Camera-type eye (tissue), 1 donor: ENCODE measurements around the genes ARID3B, EDC3, LMAN1L, RPP25, MAN2C1 and IMP3.

DNA sequence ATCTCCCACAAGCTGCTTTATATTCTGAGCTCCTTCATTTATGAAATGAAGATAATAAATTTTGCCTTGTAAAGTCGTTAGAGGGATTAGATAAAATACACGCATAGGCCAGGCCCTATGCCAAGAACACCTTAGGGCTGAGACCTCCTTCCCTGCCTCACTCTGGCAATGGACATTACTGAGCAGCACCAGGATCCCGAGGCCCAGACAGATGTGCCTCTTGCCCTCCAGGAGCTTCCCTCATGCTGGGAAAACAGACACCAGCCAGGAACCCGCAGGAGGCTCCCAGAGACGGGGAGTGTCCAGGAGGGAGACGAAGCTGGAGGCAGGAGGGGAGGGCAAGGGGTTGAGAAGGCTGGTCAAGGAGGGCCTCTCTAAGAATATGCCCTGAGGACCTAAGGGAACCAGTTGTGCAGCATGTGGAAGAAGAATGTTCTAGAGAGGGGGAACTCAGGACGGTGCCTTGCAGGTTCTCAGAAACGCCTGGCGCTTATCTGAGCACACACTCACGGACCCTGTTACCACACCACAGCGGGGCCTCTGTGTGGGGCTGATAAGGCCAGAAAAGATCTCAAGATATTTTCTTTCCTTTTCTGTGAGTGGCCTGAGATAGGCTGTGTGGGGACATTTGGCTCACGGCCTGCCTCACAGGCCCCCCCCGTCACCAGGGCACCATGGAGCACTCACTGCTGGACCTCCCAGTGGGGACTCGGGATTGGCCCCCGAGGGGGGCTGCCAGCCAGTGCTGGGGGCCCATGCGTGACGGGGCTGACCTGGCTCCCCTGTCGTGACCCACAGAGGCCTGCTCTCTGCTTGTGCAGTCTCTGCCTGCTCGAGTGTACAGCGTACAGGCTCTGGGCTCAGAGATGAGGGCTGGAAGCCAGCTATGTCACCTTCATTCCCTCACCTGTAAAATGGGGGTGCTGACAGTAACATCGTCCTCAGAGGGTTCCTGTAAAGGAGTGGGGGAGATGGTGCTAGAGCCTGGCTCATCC is 22.0 kb upstream of the CYP11A1 start:
- RAMPAGE, long total RNA, result no peak

- RAMPAGE, long total RNA, result no peak
Observed at GRCh38 chr15:74423751-74424532, 9.8 kb downstream of the SEMA7A start.

- RAMPAGE, long total RNA, result no peak
Observed at GRCh38 chr15:74481415-74481783, 20.4 kb upstream of the UBL7 start.

DNA sequence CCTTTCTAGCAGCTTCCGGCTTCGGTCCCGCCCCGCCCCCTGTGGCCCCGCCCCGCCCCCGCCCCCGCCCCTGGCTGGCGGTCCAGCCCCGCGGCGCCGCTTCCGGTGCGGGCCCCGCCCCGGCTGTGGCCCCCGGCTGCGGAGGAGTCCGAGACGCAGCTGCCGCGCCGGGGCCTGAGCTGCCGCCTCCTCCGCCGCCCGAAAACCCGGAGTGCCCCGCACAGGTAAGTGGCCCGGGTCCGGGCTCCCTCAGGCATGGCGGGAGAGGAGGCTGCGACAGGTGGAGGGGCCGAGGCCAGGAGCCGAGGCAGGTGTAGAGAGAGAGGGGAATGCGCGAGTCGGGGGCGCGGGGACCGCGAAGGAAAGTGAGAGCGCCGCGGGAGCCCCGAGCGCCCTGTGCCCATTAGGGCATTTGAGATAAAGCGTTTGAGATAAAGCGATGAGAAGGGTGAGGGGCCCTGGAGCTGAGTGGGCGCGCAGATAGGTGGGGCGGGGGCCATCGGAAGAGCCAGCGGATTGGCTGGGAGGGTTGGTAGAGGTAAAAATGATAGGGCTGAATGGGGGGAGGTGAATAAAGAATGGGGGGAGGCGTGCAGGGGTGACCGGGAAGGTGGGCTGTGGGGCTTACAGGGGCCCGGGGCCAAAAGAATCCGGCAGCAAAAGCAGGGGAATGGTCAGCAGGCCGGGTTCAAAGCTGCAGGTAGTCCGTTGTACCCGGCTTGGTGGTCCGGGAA is at the start of gene ARID3B:
ARID3B (plus strand) TSS at position 114 of the 734 bp plus-strand sequence.
- RAMPAGE, long total RNA, result no peak

DNA sequence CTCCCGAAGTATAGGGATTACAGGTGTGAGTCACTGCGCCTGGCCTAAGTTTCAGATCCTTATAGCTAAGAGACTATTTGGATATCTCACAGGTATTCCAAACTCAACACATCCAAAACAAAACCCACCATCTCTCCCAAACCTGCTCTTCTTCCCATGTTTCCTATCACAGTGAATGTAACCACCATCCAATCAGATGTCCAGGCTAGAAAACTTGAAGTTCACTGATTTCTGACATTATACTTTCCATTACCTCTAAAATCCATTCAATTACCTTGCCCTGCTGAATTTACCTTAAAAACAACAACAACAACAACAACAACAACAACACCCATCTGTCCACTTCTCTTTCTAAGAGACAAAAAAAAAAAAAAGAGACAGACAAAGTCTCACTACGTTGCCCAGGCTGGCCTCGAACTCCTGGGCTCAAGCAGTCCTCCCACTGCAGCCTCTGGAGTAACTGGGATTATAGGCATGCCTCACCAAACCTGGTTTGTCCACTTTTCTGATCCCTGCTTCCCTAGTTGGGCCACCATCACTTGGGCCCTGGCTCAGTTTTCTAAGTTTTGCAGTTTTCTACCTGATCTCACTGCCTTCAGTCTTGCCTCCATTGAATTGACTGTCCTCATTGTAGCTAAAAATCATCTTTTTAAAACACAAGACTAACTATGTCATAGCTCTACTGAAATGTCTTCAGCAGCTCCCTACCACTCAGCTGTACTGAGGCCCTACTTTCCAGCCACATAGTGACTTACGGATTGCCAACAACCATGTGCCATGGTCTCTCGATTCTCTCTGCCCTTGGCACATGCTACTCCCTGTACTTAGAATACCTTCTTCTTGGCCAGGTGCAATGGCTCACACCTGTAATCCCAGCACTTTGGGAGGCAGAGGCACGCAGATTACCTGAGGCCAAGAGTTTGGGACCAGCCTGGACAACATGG is 23.2 kb downstream of the CLK3 start:
- RAMPAGE, long total RNA, result no peak

GRCh38 chr15:74695892-74696697 is at the start of gene EDC3:
Gene EDC3 (minus strand): TSS chr15:74696024.
- RAMPAGE, long total RNA, result no peak

- RAMPAGE, long total RNA, result no peak
Observed at GRCh38 chr15:74776870-74778050, 4.6 kb upstream of the CSK start.

GRCh38 chr15:74786752-74787462 is 5.0 kb downstream of the CSK start:
- RAMPAGE, long total RNA, result no peak

DNA sequence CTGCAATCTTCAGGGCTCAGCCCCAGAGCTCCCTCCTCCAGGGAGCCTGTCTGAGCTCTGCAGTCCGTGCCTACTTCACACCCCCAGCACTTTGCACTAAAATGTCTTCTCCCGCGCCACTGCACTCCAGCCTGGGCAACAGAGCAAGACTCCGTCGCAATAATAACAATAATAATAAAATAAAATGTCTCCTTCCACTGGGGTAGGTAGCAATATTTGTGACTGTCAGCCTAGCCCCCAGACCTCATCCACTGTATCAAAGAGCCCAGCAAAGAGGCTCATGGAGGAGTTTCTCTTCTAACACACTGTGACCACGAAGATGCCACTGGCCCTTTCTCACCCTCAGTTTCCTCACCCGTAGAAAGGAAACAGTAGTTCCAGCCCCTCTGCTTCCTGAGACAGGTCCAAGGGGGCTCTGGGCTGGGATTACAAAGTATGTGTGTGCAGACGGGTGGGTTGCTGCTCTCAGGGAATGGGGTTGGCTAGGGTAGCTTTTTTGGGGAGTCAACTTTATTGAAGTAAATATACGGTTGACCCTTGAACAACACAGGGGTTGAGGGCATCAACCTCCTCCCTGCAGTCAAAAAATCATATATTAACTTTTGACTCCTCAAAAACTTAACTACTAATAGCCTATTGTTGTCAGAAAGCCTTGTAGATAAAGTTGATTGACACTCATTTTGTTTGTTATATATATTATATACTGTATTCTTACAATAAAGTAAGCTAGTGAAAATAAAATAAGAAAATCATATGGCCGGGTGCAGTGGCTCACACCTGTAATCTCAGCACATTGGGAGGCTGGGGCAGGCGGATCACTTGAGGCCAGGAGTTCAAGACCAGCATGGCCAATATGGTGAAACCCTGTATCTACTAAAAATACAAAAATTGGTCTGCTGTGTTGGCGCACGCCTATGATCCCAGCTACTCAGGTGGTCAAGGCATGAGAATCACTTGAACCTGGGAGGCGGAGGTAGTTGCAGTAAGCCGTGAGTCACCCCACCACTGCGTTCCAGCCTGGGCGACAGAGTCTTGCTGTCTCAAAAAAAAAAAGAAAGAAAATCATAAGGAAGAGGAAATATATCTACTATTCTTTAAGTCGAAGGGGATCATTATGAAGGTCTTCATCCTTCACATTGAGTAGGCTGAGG is 13.7 kb downstream of the CSK start:
- RAMPAGE, long total RNA, result no peak

DNA sequence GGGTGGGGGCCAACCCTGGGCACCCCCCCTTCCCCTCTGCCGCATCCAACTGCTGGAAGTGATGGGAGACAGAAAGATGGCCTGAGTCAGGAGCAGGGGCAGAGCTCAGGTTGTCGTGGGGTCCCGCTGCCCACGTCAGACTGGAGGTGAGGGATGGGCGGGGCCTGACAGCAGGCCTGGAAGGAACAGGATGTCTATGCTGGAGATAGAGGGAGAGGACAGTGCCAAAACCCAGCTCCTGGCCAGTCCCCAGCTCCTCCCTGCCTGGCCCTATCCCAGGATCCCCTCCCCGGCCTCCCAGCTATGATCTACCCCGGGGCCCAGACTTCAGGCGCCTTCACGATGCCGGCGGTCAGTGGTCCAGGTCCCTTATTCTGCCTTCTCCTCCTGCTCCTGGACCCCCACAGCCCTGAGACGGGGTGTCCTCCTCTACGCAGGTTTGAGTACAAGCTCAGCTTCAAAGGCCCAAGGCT is at the start of gene LMAN1L:
LMAN1L (plus strand) TSS at position 323 of the 473 bp plus-strand sequence.
- RAMPAGE, long total RNA, result no peak

- RAMPAGE, long total RNA, result no peak
Observed at GRCh38 chr15:74857112-74857488, 14.1 kb upstream of the ULK3 start.

GRCh38 chr15:74956706-74957808 is at the start of gene RPP25:
Gene RPP25 (minus strand): TSS chr15:74956772.
- RAMPAGE, long total RNA, result no peak

GRCh38 chr15:75198503-75199054 is 3.1 kb upstream of the C15orf39 start:
- RAMPAGE, long total RNA, result no peak

DNA sequence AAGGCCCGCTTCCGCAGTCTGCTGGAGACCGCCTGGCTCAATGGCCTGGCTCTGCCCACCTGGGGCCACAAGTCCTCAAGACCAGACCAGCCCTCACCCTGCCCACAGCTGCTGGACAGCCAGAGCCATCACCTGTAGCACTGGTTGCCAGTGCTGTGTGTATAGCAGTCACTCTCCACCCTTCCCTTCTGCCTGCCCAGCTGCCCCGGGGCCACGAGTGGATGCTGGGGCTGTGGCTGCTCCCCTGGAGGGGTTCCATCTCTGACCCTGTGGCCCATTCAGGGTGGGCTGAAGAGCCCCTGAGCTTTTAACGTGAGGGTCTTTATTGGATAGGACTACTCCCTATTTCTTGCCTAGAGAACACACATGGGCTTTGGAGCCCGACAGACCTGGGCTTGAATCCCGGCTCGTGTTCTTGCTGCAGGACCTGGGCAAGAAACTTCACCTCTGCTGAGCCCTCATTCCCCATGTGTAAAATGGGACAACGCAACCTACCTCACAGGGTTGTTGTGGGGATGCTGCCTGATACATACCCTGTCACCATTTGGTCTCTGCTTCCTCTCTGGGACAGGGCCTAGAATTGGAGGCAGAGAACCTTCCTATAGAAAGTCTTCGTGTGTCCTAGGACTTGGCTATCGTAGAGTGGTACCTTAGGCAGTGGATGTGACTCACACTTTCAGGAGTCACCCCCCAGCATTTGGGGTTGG is 9.4 kb downstream of the C15orf39 start:
- RAMPAGE, long total RNA, result no peak

DNA sequence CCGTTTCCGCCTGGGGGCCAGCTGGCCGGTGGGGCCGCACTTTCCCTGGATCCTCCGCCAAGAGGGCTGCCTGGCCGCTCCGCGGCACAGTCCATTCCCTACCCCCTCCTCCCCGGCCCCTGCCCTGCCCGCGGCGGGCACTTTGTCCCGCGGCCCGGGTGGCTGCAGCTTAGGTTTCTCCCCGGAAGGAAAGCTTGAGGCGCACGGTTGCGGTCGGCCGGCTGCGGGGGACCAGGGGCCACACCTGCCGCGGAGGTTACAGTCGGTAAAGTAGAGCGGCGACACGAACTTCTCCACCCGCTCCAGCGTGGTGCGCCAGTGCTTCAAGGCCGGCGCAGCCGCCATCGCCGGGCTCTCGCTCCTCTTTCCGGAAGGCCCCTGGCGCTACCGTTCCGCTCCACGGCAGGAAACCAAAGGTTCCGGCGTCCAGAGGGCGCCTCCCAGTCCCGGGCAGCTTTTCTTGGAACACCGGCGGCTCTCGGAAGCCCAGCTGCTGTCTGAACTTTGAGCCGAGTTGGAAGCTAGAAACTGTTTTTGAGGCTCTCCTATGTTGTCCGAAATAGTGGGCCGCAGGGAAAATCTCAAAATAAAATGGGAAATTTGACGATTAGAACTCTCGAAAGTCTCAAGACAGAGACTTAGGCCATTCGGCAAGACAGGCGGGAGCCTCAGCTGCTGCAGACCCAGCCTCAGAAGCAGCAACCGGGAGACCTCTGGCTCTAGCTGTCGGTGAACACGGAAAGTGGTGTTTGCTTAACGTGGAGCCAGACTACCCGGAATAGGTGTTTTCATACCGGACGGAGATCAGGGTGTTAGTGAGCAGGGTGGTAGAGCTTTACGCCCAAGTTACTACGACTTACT is at the start of gene MAN2C1:
MAN2C1 (minus strand) TSS at position 369 of the 861 bp plus-strand sequence.
- RAMPAGE, long total RNA, result no peak

DNA sequence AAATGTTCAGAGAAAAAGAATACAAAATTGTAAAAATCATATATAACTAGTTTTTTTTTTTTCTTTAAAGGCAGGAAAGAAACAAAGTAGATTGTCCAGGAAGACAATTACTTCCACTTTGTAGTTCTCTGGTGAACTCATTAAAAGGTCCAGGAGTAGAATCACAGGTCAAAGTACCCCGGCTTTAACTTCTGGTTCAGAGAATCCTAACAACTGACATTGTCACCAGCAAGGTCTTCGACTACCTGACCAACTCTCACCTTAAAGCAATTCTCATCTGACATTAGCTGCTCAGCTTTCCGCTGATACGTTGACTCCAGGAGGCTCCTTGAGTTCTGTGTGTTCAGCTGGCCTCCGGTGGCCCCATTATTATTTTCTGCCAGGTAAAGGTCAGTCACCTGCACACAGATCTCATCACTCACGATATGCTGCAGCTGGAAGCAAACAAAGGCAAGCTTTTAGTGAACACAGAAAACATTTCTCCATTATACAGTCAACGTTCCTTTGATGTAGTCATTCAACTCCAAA is 15.7 kb upstream of the MAN2C1 start:
- RAMPAGE, long total RNA, result no peak

DNA sequence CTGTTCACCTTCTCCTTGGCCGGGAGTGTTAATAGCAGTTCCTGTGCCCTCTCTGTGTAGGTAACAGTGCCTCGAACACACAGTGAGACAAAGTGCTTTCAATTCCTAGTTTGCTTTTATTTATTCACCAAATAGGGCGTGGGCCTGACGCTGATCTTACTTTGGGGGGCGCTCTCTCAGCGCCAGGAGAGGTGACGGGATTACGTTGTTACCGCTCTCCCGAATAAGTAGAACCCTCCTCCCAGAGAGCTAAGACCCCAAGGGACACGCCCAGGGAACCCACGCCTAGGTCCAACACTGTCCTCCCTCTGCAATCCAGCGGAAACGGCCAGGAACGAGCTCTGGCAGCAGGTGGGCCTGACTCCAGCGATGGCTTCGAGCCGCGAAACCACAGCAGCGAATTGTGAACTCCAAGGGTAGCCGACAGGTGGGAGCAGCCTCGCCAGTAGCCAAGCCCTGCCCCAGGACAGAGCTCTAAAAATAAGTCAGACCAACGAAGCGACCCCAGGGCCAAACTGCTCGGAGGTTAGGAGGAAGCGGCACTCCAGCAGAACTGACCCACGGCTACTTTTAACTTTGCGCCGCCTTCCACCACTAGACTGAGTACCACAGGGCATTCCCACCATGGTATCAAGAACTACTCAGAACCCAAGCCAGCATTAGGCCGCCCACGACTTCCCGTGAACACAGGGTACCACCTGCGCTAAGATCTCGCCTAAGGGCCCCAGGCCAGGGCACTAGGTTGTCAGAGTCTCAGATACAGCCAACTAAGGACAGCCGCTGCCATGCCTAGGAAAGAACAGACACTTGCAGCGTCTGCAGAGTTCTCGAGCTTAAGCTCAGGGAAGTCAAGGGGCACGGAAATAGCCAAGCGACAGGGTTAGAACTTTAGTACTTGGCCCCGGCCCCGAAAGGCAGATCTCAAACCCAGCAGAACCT is 1.6 kb upstream of the SIN3A start:
- RAMPAGE, long total RNA, result no peak

DNA sequence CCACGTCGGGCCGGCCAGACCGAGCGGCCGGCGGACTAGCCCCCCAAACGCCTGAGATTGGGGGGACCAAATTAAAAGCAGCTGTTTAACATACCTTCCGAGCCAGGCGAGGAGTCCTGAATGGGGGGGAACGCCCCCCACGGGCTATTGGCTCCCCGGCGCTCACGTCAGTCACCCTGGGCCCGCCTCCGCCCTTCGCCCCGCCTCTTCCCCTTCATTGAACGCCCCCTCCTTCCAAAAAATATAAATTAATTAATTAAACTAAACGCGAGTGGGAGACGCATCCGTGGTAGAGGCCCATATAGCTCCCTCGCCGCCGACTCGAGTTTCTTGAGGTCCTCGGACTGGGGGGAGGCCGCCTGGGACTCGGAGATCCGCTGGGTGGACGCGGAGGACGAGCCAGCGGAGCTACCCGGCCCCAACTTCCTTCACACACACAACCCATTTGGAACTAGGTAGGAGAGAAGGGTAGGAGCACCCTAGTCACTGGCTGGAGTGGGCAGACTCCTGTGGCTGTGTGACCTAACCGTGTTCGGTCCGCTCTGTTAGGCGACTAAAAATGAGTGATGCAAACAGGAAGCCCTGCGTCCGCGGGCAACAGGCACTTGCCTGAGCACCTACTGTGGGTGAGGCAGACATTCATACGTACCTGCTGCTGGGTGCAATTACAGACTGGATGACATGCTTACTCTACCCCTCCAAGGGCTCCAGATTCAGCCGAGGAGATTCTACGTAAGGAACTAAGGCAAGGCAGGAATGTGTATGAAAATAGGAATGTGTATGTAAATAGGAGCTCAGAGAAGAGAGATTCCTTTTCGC is 4.4 kb upstream of the SIN3A start:
- RAMPAGE, long total RNA, result no peak

DNA sequence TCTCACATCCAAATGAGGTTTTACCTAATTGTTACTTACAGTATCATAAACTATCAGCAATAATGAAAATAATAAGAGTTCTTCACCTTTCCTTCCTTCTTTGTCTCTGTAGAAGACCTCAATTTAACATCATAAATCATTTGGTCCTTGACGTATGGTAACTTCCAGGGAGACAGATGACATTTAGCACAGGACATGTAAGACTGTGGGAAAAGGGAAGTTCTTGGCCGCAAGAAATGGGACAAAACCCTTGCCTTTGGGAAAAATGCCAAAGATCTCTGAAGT is 9.0 kb downstream of the PTPN9 start:
- RAMPAGE, long total RNA, result no peak

- RAMPAGE, long total RNA, result no peak
Observed at GRCh38 chr15:75639432-75640330, at the start of gene IMP3. Gene IMP3 (minus strand): TSS chr15:75640224.